Placental pericyte (primary cell): ENCODE measurements around a stretch of chr3.

DNA sequence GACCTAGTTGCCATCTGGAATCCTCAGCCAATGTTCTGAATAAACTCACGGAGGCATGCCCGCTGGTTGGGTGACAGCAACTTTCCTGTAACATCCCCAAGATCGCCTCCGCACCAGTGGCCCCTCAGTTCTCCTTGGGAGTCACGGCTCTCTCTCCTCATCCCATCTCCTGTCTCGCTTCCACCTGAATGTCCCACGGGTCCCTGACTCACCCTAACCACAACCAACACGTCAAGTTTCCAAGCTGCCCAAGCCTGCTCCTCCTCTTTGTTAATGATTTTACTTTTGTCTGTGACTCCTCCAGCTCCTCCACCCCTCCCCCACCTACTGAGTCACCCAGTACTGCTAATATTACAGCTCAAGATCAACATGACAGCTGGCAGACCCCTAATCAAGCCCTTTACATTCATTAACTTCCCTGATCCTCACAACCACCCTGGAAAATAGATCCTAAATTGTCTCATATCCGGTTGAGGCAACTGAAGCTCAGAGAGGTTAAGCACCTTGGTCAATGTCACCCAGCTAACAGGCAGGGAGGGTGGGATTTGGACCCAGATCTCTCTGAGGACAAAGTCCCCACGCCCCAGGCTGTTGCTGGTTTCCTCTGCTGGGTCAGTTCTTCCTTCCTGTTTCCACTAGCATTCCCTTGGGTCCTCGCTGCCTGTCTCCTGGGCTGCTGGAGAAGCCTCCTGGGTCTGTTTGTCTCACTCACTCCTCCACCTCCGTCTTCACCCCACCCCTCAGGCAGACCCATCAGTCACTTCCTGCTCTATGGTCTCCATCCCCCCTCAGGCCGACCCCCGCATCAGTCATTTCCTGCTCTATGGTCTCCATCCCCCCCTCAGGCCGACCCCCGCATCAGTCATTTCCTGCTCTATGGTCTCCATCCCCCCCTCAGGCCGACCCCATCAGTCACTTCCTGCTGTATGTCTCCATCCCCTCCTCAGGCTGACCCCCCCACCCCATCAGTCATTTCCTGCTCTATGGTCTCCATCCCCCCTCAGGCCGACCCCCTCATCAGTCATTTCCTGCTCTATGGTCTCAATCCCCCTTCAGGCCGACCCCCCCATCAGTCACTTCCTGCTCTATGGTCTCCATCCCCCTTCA lies 39.0 kb downstream of the BDH1 start:
- CAGE, long polyA plus RNA = no peak

DNA sequence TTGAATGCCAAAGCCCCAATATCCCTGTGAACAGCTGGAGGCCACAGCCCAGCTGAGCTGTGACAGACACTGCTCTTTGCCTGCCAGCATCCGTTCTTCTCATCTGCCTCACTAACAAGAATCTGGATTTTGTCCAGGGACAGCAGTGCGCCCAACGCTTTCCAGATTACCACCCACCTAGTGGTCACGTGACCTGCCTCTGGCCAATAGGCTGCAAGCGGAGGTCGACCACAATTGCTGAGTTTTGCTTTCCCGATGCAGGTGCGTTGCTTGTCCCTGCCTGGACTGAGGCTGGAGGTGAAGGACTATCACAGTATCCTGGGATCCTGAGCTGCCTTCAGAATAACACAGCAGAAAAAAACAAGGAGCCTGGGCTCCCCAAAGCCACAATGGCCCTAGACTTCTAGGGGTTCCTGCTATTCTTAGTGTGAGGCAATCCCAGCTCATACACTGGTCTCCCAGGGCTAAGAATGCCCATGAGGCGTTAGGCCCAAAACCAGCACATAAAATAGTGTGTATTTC lies 13.9 kb downstream of the BDH1 start:
- CAGE, long polyA plus RNA = no peak

- CAGE, long polyA plus RNA = no peak
These were observed 17.4 kb upstream of the BDH1 start for GRCh38 chr3:197572884-197573753.

DNA sequence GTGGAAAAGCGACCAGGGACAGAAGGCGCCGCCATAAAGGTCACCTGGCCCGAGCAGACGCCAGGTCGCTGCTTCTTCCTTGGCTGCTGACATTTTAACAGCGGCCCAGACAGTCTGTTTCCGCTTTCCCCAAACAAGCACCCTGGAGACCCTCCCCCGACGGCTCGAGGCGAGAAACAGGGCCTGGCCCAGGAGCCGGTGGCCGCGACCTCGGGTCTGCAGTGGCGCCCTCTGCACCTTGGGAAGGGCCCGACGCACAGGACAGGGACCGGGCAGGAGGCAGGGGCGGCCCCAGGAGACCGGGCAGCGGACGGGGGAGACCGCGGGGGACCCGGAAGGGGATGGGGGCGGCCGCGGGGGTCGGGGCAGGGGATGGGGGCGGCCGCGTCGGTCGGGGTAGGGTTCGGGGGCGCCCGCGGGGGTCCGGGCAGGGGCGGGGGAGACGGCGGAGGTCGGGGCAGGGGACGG lies 82.6 kb downstream of the RUBCN start:
- CAGE, long polyA plus RNA = no peak

DNA sequence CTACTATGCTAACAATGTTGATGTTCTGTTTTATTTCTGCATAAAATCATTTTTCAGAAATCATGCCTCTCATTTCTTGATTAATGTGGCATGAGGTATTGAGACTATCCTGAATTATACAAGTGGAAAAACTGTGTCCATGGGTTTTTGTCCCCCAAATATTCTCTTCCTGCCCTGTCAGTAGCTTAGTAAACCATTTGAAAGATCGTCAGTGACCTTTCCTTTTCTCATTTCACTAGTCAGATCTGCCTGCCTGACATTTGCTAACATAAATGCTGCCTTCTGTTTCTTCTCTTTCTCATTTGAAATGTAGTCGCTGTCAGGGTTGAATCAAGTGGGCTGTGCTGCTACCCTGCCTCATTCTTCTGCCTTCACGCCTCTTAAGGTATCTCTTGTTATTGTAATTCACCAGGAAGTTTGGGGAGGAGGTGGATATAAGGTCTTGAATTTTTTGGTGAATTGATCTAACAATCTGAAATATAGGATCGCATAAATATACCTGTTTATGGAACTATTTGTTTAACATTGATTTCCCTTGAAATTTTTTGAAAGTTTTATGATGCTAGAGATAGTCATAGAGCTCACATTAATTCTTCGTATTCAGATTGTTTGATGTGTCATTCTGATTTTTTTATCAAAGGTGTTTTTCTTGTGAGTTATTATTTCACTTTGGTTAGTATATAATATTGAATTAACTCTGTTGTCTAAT lies 67.6 kb downstream of the LRCH3 start:
- CAGE, long polyA plus RNA = no peak

GRCh38 chr3:197949195-197949988 lies 598 bp upstream of the RPL35A start:
- CAGE, long polyA plus RNA = no peak

DNA sequence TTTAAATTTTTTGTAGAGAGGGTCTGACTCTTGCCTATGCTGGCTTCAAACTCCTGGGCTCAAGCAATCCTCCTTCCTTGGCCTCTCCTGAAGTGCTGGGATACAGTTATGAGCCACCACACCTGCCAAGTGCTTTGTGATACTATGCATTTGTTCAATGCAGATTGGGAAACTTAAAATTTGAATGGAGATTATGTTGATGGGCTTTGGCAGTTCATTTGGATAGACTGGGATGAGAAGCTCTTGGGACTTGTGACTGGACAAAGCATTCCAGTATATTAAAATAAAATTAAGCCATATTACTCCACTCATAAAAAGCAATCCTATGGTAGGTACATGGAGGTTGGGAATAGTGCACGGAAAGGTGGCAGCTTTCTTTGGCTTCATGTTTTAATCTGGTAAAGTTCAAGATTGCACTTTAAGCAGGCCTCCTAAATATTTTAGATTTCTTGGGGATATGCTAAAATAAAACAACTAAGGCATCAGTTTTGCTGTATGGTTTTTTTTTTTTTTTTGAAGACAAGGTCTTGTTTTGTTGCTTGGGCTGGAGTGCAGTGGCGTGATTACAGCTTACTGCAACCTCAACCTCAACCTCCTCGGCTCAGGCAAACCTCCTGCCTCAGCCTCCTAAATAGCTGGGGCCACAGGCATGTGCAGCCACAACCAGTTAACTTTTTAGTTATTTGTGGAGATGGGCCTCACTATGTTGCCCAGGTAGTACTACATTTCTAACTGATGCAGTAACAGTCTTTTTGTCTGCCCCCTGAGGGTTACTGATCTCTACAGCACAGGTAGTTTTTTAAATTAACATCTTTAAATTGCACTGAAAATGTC lies 3.4 kb downstream of the IQCG start:
- CAGE, long polyA plus RNA = no peak

DNA sequence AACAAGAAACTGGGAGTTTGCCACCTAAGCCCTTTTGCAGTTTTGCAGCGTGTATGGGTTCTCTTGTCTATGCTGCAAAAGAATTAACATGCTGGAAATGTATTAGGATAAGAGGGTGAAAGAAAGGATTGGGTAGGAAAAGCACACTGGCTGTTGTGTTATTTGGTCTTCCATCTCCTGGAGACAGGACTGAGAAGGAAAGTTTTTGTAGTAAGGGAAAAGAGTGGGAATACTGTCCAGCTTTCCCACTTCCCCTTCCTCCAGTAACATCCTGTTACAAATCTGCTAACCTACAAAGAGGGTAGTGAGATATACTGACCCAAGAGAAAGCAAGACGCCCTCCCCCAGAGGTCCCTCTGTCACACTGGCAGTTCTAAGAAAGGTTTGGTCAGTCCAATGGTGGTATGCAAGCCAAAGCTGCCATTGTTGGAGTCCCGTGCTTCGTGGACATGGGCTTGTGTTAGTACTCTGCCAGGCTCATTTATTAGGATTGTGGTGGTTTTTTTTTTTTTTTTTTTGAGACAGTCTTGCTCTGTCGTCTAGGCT lies 2.8 kb downstream of the IQCG start:
- CAGE, long polyA plus RNA = no peak

- CAGE, long polyA plus RNA = no peak
These were observed 82.1 kb downstream of the LMLN start for GRCh38 chr3:198042120-198042468.